Measurements from ENCODE around the genes CUL1 and ACTR3C.

DNA sequence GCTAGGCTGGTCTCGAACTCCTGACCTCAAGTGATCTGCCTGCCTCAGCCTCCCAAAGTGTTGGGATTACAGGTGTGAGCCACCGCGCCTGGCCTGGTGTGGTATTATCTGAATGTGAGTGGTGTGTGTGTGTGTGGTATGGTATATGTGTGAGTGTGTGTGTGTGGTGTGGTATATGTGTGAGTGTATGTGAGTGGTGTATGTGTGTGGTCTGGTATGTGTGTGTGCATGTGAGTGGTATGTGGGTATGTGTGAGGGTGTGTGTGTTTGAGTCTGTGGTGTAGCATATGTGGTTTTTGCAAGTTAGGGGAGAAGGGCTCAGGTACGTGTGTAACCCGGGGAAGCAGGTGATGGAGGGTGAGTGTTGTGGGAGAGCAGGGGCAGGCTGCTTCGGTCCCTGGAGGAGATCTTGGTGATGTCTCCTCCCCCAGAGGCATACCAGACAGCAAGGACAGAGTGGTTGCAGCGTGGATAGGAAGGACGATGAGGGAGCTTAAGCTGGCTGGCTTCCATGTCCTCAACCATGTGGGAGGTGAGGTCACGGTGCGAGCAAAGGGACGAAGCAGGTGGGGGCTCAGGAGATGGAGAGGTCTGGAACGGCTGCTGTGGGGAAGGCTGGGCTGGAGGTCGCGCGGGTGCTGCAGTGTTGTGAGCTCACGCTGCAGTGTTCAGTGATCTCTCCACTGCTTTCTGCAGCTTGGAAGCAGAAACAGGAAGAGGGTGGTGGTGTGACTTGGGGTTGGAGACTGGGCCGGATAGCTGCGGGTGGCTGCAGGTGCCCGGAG is 4.9 kb downstream of the ZYX start:
- PRO-cap: no peak

GRCh38 chr7:143393380-143393846 is 12.3 kb downstream of the ZYX start:
- PRO-cap: no peak

GRCh38 chr7:143410421-143411138 is 1.9 kb upstream of the EPHA1 start:
- PRO-cap: bidirectional peak, plus-strand start at chr7:143410873, minus-strand start at chr7:143410814

- PRO-cap: bidirectional peak, plus-strand start at chr7:144384862, minus-strand start at chr7:144384623
Measured at GRCh38 chr7:144384163-144385032, 25.6 kb downstream of the NOBOX start.

DNA sequence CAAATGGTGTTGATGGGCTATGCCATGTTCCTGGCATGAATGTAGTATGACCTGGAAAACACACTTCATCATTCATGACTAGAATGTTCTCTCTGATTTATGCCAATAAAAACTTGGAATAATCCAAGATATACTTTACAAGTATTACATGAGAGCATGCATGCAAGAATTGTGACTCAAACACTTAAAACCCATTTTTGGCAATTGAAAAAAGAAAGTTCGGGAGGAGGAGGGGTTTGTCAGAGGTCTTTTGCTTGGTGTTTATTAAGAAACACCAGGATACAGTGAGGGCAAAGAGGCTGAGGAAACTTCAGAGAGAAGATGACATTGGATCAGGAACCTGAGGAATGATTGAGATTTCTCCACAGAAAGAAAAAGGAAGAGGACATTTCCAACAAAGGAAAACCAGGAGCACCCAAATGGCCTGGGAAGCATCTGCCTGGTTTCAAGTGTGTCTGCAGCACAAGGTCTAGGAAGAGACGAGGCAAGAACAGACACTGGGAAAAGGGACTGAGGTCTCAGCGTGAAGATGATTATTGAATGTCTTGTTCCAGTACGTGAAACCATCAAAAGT is 10.1 kb upstream of the CUL1 start:
- PRO-cap: no peak

- PRO-cap: no peak
Measured at GRCh38 chr7:148697338-148697969, 1.2 kb upstream of the CUL1 start.

DNA sequence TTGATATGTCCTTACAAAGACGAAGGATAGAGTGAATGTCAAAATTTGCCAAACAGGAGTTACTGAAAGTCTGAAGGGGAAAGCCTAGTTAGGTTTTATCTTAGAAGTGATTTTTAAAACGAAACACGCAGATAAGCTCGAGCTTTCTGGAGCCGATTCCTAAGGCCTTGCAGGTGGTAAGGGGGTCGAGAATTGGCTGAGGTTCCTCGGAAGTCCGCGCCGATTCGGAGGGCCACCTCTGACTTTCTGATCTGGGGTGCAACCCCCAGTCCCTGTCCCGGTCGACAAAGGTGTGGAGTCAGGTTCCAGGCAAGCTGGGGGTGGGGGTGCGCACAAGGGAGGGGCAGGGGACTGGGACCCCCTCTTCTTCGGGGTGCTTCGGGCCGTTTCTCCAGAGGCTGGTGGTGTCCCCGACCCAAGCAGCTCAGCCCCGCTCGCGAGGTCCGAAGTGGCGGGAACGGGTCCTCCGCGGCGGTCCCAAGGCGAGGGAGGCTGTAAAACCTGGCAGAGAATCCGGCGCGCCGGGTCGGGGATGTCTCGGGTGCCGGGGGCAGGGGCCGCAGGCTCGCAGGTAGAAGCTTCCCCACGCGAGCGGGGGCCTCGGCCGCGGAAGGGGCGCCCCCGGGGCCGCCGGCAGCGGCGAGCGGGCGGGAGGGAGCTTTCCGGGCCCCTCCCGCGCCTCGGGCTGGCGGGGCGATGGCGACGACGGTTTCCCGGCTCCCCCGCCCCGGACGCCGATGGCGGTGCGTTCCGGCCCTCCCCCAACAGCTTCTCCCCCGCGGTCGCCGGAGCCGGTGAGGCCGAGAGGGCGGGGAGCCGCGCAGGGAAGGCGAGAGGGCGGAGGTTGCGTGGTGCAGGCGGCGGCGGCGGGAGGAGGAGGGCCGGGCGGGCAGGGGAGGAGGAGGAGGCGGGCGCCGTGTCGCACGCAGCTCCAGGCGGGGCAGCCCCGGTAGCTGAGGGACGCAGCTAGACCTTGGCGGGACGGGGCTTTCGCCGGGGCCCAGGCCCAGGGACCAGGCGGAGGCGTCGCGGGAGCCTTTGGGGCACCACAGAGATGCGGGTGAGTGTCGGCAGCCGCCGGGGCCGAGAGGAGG is at the start of gene CUL1:
TSS of gene CUL1 (plus strand) at position 934 of the 1,094 bp plus-strand sequence.
- PRO-cap: bidirectional peak, plus-strand start at position 279 of the sequence, minus-strand start at position 277 of the sequence; bidirectional peak, plus-strand start at position 507 of the sequence, minus-strand start at position 450 of the sequence; bidirectional peak, plus-strand start at position 884 of the sequence, minus-strand start at position 698 of the sequence

DNA sequence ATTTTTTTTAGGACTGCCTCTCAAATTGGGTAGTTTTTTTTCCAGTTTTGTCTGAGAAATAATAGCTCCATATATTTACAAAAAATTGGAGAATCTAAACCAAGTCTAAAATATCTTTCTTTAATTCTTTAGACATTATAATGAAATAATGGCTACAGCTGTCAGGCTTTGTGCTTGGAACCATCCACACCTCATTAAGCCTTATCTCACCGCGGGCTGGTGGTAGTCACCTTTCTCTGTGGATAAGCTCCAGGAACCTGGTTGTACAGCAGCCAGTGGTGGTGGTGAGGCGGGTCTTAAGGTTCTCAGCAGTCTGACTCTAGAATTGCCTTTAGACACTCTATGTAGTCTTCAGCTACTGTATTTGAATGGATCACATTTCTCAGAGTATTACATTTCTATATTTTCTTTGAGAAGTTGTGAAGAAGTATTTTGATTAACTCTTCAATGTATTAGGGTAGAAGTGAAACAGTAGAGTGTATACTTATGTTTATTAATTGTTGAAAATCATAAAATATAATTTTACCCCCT is 34.2 kb downstream of the CUL1 start:
- PRO-cap: no peak

DNA sequence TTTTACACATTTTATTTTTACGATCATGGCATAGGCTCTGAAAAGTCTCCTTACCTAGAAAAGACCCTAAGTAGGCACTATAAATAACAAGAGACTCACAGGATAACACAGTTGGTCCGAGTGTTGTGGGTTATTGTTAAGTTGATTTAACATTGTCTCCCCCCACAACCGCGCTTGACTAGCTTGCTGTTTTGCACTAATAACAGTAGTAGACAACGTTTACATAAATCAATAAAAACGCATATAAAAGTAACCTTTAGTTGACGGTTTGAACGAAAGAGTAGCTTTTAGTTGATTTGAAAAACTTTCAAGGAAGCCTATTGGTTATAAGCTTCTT is 57.3 kb upstream of the EZH2 start:
- PRO-cap: bidirectional peak, plus-strand start at position 110 of the sequence, minus-strand start outside the sequence

DNA sequence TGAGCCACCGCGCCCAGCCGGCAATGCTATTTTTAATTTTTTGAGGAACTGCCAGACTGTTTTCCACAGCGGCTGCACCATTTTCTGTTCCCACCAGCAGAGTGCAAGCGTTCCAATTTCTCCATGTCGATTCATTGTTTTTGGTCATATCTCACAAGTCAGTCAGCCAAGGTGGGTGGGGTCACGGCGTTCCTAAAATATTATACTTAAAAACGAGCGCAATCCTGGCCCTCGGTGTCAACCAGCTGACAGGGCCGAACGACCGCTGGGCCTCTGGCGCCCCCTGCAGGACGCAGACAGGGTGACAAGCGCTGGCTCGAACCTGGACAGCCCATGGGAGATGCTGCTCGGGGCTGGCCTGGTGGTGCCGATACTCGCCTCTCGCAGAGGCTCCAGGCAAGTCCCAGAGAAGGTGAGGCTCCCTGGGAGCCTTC is 61.6 kb downstream of the PDIA4 start:
- PRO-cap: no peak

- PRO-cap: bidirectional peak, plus-strand start at chr7:148987576, minus-strand start at chr7:148987248; unidirectional peak, plus-strand start at chr7:148987717
Measured at GRCh38 chr7:148987382-148987999, 40.8 kb downstream of the PDIA4 start.

GRCh38 chr7:149283955-149284674 is 22.1 kb downstream of the ZNF783 start:
- PRO-cap: no peak

- PRO-cap: no peak
Measured at GRCh38 chr7:149474110-149475000, 13.5 kb upstream of the ZNF777 start.

GRCh38 chr7:149664695-149664918 is 50.1 kb upstream of the KRBA1 start:
- PRO-cap: unidirectional peak, plus-strand start at chr7:149664818; unidirectional peak, plus-strand start at chr7:149664861

- PRO-cap: no peak
Measured at GRCh38 chr7:149723142-149724044, 8.6 kb downstream of the KRBA1 start.

DNA sequence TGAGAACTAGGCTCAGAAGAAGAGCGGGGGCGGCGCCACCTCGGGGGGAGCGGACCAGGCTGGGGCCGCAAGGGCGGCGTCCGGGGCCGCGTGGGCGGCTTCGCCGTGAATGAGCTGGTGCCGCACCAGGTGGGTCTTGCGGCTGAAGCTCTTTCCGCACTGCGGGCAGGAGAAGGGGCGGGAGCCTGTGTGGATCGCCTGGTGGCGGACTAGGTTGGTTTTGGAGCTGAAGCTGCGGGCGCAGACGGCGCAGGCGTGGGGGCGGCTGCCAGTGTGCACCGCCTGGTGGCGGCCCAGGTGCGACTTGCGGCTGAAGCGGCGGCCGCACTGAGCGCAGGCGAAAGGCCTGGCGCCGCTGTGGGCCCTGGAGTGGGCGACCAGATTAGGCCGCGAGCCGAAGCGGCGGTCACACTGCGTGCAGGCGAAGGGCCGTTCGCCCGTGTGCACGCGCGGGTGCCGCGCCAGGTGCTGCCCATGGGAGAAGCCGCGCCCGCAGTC is 8.6 kb downstream of the ZNF467 start:
- PRO-cap: no peak

DNA sequence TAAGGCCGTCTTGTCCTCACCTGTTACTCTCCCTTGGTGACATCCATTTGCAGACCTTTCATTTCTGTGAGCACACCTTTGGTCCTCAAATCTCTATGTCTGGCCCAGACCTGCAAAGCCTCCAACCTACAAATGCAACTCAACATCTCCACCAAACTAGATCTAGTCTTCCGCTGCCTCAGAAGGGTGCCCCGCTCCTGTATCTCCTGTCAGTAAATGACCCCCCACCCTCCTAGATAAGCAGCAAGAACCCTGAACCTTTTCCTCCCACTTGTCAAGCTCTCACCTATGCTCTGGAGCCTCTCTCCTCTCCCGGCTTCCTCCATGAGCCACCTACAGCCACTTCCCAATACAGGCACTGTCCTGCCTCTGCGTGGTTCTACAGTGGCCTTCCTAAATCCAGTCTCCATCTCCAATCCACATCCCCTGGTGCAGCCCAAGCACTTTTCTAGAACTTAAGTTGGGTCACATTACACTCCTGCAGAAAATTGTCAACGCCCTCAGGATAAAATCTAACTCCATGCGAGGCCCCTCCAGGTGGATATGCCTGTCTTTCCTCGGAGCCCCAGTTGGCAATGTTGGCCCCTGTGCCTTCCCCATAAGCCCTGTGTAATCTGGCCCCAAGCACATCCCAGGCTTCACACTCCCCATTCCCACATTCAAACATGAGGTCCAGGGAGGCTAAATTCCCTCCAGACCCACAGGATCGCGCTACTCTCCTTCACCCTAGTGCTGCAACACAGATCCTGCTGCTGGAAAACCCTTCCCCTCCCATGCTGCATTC is 45.5 kb upstream of the LRRC61 start:
- PRO-cap: no peak

- PRO-cap: no peak
Measured at GRCh38 chr7:150311508-150312033, 11.6 kb upstream of the LRRC61 start.

DNA sequence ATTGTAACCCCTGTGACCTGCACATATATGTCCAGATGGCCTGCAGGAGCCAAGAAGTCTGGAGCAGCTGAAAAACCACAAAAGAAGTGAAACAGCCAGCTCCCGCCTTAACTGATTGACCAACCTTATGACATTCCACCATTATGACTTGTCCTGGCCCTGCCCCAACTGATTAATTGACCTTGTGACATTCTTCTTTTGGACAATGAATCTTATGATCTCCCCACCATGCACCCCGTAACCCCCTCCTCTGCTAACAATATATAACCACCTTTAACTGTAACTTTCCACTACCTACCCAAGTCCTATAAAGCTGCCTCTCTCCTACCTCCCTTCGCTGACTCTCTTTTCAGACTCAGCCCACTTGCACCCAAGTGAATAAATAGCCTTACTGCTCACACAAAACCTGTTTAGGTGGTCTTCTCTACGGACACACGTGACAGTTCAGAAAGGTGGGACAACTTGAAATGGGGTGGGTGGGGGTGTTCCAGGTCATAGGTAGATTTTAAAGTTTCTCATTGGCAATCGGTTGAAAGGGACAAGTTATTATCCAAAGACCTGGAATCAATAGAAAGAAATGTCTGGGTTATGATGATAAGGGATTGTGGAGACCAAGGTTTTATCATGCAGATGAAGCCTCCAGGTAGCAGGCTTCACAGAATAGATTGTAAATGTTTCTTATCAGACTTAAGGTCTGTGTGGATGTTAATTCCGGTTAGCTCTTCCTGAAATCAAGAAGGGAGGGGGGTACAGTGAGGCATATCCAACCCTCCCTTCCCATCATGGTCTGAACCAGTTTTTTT is 10.1 kb upstream of the LRRC61 start:
- PRO-cap: no peak

GRCh38 chr7:150322988-150324029 is at the start of gene ACTR3C:
Gene ACTR3C, minus strand, starts transcription at chr7:150323545.
- PRO-cap: bidirectional peak, plus-strand start at chr7:150323683, minus-strand start at chr7:150323143

Measured in H9 (cell line).